Frontal cortex (tissue), 2 donors: ENCODE data around the genes CA6 and H6PD.

GRCh38 chr1:8874794-8876011 lies 3.3 kb downstream of the ENO1 start:
- RAMPAGE, long total RNA, result no peak

GRCh38 chr1:8937741-8938030 lies 8.0 kb upstream of the CA6 start:
- RAMPAGE, long total RNA, result no peak

- RAMPAGE, long total RNA, result no peak
Measured at GRCh38 chr1:8945437-8946066, at the start of gene CA6. Gene CA6, plus strand, starts transcription at chr1:8945868.

DNA sequence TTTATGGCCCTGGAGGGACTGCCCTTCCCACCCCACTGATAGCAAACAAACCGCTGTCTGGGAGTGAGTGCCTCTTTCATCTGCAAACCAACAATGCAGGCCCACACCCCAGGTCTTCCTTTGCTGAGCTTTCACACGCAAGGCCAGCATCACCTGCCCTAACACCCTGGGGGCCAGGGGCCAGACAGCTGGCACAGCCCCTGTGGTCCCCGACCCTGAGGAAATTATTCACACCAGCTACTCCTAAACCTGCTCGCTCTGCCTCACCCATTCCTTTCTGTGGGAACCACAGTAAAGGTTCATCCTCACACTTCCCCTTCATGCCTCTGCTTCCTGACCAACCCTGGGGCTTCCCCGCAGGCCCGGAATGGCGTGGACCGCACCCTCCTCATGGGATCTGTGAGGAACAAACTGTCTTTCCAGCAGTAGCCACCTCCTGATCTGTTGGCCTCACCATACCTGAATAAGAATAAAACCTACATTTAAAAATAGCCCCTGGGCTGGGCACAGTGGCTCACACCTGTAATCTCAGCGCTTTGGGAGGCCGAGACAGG lies 15.3 kb downstream of the SLC2A7 start:
- RAMPAGE, long total RNA, result no peak

DNA sequence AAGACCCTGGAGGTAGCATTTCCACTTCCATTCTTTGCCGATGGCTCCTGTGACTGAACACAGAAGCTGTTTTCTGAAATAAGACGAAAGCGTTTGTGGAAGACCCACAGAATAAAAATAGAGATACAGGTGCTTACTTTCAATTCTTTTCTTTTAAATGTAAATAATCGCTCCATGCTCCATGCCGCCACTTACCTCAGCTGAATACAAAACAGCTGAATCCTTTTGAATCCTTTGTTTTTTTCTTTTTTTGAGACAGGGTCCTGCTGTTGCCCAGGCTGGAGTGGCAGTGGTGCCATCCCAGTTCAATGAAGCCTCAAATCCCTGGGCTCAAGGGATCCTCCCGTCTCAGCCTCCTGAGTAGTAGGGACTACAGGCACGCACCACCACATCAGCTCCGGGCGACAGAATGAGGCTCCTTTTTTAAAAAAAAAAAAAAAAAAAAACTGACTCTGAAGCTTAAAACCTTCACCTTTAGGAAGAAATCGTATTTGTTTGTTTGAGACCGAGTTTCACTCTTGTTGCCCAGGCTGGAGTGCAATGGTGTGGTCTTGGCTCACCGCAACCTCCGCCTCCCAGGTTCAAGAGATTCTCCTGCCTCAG lies 26.1 kb downstream of the GPR157 start:
- RAMPAGE, long total RNA, result no peak

GRCh38 chr1:9149620-9150335 lies 20.9 kb upstream of the GPR157 start:
- RAMPAGE, long total RNA, result no peak

DNA sequence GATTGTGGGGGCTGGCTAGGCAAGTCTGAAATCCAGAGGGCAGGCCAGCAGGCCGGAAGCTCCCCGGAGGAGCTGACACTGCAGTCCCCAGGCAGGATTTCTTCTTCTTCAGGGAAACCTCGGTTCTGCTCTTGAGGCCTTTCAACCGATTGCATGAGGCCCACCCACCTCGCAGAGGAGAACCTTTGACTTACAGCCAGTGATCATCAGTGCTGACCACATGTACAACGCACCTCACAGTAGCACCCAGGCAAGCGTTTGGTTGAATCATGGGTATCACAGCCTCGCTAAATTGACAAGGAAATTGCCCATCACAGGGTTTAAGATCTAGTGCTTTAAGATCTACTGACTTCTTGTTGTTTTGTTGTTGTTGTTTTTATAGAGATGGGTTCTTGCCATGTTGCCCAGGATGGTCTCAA lies 23.7 kb upstream of the GPR157 start:
- RAMPAGE, long total RNA, result no peak

GRCh38 chr1:9181819-9182701 lies 52.5 kb upstream of the H6PD start:
- RAMPAGE, long total RNA, result no peak

- RAMPAGE, long total RNA, result no peak
Measured at GRCh38 chr1:9234706-9235787, at the start of gene H6PD. Gene H6PD, plus strand, starts transcription at chr1:9234774.

- RAMPAGE, long total RNA, result no peak
Measured at GRCh38 chr1:9239326-9240472, 5.1 kb downstream of the H6PD start.

GRCh38 chr1:9280117-9280700 lies 12.5 kb upstream of the SPSB1 start:
- RAMPAGE, long total RNA, result no peak

GRCh38 chr1:9293139-9294147 lies 749 bp downstream of the SPSB1 start:
- RAMPAGE, long total RNA, result no peak

DNA sequence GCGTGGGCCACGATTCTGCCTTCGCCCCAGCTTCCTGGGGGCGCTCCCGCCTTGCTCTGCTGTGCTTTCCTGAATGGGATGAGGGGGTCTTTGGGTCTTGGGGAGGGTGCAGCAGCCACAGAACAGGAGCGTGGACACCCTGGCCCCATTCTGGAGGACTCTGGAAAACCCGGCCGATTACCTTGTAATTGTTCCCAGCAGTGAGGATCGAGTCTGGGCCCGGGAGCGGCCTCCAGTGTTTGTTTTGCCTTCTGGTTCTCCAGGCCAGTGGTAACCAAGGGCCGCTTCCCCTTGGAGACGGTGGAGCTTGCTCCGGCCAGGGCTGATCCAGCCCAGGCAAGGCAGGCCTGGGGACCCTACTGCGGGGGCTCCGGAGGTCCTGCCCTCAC lies 46.1 kb downstream of the SPSB1 start:
- RAMPAGE, long total RNA, result no peak

DNA sequence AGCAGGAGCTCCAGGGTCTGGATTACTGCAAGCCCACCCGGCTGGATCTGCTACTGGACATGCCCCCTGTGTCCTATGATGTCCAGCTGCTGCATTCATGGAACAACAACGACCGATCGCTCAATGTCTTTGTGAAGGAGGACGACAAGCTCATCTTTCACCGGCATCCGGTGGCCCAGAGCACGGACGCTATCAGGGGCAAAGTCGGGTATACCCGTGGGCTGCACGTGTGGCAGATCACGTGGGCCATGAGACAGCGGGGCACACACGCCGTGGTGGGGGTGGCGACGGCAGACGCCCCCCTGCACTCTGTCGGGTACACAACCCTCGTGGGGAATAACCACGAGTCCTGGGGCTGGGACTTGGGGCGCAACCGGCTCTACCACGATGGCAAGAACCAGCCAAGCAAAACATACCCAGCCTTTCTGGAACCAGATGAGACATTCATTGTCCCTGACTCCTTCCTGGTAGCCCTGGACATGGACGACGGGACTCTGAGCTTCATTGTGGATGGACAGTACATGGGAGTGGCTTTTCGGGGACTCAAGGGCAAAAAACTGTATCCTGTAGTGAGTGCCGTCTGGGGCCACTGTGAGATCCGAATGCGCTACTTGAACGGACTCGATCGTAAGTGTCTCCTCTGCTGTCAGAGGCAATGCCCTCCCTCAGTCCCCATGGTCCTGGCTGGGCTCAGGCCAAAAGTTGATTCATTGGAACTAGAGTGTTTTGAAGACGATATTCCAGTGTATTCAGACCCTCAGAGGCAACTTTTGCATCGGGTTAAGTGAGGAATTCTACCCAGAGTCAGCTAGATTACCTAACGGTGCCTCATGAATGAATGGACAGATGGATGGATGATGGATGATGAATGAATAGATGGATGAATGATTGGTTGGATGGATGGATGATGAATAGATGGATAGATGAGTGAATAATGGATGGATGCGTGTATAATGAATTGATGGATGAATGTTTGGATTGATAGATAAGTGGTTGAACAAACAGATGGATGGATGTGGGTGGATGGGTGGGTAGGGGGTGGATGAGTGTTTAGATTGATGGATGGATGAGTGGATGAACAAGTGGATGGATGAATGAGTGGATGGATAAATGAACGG lies 63.6 kb downstream of the SPSB1 start:
- RAMPAGE, long total RNA, result no peak

DNA sequence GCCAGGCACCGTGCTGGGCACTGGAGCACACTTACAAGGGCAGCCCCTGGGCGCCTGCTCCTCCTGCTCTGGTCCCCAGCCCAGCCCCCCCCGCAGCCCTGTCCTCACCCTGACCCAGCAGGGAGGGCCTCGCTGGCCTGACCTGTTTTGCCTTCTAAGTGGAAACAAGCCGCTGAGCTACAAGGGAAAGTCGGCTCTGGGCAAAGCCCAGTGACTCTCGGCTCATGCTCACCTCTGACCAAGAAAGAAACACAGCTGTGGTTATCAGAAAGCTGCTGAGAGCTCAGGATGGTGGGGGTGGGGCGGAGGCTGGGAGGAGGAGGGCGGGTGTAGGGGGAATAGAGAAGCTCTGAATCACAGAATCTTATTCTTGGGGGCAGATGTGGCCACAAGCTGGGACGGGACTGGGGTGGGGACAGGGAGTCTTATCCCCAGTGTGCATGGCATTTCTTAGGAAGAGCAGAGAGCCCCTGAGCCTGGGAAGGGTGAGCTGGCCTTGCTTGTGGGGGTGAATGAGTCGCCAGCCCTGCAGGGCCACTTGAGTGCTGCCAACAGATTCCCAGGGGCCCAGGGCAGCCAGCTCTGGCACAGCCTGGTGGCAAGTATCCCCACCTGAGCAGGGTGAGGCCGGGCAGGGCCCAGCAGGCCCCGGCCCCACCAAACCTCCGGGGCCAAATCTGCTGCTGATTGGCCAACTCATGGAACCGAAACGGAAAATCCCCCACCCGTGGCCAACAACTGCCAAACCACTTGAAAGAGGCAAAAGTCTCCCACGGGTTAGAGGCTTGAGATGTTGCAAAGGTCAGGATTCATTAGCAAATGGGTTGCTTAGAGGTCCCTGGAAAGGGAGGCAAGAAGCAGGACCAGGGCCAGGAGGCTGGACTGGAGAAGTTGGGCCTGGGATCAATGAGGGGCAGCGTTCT lies 120.6 kb downstream of the SPSB1 start:
- RAMPAGE, long total RNA, result no peak

- RAMPAGE, long total RNA, result no peak
Measured at GRCh38 chr1:9442239-9443153, 96.8 kb upstream of the SLC25A33 start.

DNA sequence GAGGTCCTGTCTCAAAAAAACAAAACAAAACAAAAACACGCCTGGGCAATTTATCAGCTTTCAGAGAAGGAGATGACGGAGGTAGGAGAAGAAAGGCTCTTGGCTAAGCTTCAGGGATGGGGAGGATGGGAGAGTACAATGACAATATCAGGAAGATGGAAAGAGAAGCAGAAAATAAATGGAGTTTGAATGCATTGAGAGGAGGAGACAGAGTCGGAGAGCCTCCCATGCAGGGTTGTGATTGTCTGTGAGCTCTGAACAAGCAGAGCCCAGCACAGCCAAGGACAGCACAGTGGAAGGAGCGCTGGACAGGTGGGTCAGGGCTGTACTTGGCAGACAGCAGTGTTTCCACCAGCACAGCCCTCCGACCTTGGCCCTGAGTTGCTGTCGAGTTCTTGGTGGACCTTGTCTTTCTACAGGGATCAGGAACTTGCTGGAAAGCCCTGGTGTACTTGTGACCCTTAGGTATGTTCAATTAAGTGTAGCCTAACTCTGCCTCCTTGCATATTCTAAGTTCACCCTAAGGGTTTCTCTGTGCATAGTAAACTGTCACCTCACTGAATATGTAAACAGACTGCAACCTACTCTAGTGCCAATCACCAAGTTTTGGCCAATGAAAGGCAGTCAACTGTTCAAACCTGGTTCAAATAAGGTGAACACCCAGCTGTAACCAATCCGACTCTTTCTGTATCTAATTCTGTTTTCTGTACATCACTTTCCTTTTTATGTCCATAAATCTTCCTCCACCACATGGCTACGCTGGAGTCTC lies 86.7 kb upstream of the SLC25A33 start:
- RAMPAGE, long total RNA, result no peak

- RAMPAGE, long total RNA, result no peak
Measured at GRCh38 chr1:9626814-9627777, 24.4 kb upstream of the PIK3CD start.

GRCh38 chr1:9630995-9631357 lies 20.6 kb upstream of the PIK3CD start:
- RAMPAGE, long total RNA, result no peak

- RAMPAGE, long total RNA, result no peak
Measured at GRCh38 chr1:9651998-9652796, 666 bp downstream of the PIK3CD start.